Colic lymph node (tissue), 1 donor: ENCODE measurements around a stretch of chr5.

- PRO-cap: no peak
Measured at GRCh38 chr5:141649181-141649813, 1.9 kb downstream of the FCHSD1 start.

DNA sequence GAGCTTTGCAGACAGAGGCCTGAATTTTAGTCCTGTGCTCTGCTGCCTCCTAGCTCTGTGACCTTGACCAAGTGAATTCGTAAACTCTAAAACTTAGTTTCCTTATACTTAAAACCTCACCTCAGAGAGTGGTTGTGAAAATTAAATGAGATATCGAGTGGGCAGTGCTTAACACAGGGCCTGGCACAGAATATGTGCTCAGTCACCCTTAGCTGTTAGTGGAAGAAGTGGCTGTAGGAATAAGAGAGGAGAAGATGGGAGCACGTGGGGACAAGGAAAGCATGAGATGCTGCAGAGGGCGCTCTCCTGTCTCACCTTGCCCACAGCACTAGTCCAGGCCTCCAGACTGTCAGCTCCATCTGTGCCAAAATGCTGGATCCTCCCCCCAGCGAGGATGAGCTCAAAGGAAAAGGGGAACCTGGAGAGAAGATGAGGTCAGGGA is 12.6 kb downstream of the ARAP3 start:
- PRO-cap: no peak

DNA sequence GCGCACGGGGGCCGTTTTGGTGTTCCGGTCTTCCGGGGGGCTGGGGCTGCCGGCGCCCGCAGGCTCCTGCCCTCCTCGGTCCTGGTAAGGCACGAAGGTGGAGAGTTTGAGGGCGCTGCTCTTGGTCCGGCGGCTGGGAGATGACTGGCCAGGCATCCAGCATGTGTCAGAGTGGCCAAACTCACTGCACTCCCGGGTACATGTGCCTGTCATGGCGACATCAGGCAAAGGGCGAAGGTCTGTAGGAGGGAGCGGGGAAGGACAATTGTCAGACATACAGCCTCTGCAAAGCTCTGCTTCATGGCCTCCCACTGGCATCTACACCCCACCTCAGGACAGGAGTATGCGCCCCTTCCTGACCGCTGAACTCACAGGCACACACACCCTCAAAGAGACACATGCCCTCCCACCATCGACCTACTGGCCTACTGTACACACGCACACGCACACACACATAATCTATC is 24.0 kb downstream of the PCDH1 start:
- PRO-cap: no peak

DNA sequence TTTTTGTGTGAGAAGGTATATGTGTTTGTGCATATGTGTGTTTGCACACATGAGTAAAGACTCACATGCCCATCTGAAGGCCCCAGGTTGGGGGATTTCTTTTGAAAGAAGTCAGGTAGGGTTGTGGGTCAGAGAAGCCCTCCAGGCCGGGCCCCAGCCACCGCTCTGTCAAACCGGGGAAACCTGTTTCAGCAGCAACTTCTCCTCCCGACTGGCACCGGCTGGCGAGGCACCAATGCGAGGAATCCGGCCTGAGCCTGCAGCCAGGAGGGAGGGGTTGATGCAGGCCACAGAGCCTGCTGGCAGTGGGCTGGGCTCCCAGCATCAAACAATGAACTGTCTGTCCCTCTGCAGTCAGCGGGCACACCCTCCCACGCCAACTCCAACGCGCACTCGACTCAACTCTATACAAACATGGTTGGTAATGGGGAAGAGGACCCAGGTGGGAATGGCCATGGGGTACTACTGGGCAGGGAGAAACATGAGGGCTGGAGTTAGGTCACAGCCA is 12.1 kb downstream of the PCDH1 start:
- PRO-cap: no peak

DNA sequence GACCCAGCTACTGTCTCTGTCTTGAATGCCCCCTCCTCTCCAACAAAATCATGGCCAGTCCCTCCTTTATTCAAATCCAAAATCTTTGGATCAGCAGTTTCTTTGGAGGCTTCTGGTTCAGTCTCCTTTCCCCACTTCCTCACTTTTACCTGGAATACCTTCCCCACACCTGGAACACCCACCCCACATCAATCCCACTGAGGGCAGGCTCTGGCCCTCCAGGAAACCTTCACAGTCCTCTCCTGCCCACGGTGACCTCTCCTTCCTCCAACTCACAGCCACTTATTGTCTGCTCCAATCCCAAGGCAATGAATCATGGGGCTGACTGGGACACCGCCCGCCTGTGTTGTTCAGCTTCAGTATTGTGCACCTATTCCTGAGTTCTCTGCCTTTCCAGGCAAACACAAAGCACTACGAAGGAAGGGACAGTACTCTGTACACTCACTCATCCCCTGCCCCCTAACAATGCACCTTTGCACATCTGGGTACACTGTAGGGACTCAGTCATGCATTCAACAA is 7.4 kb downstream of the PCDH1 start:
- PRO-cap: no peak

GRCh38 chr5:141883126-141883614 is 5.0 kb upstream of the PCDH1 start:
- PRO-cap: no peak

GRCh38 chr5:141996879-141997613 is 15.8 kb downstream of the GNPDA1 start:
- PRO-cap: no peak

DNA sequence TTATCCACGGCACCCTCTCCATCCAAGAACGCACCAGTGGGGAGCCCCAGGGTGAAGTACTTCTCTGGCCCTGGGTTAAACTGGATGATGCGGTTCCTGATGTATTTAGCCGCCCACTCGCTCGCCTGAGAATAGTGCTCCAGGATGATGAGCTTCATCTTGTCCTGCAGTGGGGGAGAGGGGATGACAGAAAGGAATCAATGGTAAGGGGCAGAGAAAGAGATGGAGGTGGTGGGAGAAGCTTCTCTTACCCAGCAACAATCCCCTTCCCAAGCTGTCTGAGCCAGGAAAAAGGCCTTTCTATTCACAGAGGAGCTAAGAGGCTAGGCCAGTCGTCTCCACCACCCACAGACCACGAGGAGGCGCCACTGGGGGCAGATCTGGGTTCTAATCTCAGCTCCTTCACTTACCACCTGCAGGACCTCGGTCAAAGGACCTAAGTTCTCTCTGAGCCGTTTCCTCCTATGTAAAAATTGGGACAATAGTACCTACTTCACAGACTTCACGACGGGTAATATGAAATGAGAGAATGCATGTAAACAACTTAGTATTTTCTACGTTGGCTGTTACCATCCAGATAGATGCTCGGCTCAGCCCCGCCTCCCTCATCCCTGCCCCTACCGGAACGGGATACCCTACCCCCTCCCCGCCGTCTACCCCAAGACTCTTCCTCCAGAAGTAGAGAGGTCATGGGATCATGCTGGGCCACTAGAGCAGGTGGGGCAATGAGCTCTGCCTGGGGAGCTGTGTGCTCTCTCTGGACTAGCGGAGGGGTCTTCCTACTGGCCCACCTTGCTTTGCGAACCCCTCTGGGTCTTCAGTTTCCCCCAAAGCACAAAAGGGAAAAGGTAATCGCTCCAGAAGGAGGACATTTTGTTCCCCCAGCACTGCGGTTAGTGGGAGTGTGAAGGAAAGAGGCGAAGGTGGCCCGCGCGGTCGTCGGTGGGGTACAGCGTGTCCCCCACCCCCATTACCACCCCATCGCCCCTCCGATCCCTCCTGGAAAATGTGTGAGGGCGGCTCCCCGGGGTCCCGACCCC is 629 bp downstream of the GNPDA1 start:
- PRO-cap: unidirectional peak, plus-strand start at position 405 of the sequence; unidirectional peak, plus-strand start at position 690 of the sequence

DNA sequence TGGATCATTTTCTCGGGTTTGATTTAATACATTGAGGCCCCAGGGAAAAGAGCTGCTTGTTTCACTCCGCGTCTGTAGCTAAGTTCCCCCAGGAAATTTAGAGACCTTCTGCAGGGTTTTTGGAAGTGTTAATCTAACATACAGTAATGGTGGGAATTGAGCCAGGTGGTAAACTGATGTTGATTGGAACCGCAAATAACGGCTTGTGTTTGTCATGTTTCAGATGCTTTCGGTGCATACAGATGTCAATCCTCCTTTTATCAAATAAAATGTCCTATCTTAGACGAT is 1.1 kb downstream of the NDFIP1 start:
- PRO-cap: no peak

- PRO-cap: no peak
Measured at GRCh38 chr5:142118183-142118513, 9.6 kb downstream of the NDFIP1 start.

GRCh38 chr5:142174993-142175579 is 66.5 kb downstream of the NDFIP1 start:
- PRO-cap: no peak

DNA sequence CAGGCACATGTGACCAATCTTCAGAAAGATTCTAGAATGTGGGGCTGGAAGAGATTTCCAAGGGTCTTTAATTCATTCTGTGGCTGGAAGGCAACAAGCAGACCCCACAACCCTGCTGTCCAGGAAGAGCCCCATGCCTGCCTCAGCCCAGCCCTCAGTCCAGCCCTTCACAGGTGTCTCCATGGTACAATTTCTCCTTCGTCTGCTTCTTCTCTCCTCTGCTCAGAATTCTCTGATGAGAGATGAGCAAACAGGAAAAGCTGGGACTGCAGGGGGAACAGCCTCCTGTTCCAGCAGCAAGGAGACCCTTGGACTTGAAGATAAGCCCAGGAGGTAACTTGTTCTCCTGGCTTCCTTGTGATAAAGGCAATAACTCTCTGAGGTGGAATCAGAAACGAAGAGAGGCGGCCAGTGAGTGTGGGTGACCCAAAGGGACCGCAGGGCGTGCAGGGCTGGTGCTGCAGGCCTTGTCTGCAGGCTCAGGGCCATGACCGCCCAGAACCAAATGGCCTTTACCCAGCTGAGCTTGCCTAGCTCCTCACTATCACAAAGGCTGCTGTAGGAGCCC is 72.3 kb downstream of the NDFIP1 start:
- PRO-cap: no peak

DNA sequence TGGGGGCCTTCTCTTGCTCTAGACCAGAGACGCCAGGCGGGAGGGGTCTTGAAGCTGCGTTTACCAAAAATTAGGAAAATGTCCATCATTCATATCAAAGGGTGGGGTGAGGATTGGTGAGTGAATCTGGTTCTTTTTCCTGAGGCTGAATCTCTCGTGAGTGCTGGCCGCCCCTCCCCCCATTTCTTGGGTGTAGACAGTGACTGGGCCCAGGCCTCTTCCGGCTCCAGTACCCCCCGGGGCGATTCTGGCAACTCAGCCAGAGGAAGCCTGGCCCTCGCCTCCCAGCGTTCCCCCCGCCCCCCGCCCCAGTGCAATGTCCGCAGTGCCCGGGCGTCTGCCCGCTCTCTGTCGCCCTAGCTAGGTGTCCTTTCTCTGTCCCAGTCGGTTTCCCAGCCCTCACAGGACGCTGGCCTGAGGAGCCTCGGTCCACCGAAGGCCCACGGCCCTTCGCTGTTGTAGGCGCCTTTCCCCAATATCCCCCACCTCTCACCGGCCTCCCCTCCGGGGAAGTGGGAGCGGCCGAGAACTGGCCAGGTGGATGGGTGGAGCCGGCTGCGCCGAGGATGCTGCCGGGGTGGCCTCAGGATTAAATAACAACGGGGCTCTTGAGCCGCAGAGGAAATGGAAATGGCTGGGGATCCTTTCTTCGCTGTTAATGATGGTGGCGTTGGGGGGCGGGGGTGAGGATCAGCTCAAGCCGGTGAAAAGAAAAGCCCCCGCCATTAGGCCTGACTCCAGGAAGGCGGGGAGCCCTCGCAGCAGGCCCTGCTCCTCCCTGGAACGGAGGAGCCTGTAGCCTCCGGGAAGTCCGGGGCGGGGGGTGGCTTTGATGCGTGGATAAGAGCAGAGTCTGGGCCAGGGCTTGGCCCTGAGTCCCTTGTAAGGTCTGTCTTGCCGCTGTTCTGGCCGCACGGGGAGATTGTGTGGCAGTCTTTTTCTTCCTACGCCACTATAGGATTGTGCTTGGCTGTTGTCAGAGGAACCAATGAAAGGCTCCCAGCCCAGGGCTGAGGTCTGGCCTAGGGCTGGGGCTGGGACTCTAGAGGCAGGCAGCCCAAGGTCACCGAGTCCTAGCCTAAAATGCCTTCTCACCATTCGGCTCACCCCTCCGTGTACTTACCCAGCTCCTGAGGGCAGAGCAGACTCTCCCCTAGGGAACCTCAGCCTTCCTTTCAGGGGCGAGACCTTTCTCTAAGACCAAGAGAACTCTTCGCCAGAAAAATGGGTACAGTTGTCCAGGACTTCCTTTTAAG is 1.2 kb upstream of the SPRY4 start:
- PRO-cap: no peak

DNA sequence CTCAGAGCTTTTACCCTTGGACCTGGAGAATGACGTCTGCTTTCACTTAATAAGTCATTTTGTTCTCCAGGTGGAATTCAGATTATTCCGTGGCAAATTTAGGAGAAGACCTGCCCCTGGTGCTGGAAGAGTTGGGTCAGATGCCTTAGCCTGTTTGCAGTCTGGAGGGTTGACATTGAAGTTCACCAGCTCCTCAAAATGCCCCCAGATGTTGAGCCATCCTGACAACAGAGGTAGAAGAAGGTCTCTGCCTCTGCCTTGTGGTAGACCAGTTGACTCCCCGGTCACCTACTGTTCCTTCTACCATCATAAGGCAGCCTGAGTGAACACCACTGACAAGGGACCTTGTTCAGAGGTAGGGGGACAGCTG is 176.5 kb downstream of the FGF1 start:
- PRO-cap: no peak

- PRO-cap: no peak
Measured at GRCh38 chr5:142568207-142568633, 117.7 kb downstream of the FGF1 start.

- PRO-cap: no peak
Measured at GRCh38 chr5:142620890-142621497, 64.9 kb downstream of the FGF1 start.

DNA sequence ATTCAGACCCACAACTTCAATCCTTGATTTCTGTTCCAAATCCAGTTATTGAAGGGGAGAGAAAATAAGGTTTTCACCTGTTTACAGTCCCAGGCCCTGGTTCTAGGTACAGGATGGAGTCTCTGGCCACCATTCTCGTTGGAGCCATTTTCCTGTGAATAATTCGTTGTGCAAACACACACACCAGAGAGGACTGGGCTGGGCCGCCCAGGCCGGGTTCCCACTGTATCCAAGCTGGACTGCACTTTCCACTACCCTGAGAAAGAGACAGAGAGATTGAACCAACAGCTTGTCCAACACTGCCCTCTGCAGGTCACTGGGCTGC is 13.1 kb upstream of the FGF1 start:
- PRO-cap: no peak

GRCh38 chr5:142769481-142770032 is 620 bp upstream of the ARHGAP26 start:
- PRO-cap: bidirectional peak, plus-strand start at chr5:142769886, minus-strand start at chr5:142769784

DNA sequence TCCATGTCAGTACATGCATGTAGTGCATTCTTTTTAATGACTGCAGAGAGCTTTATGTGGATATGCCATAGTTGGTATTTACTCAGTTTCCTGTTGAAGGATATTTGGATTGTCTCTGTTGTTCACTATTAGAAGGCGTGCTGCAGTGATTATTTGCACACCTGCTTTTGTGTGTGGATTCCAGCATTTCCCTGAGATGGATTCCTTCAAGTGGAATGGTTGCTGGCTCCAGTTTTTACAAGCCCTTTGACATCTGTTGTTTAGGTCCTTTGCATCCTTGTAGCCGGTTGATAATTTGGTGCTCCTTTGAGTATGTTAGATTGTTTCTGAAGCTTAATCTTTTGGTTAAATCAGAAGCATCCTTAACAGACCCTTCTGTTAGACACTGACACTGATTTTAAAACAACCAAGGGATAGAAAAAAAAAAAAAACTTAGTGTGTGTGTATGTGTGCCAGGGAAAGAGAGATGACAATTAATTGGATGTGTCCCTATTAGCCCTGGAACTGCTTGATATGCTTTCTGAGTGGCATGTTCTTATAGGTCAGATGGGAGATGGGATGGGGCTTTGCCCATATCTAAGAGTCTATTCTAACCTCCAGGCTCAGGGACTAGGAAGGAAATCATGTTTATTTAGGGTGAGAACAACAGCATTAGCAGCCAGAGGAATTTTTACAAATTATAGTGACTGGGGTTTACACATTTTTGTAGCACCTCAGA is 8.5 kb downstream of the ARHGAP26 start:
- PRO-cap: no peak

- PRO-cap: no peak
Measured at GRCh38 chr5:142808467-142808947, 38.3 kb downstream of the ARHGAP26 start.